HEK293 (cell line): ENCODE measurements around the gene CEP95.

DNA sequence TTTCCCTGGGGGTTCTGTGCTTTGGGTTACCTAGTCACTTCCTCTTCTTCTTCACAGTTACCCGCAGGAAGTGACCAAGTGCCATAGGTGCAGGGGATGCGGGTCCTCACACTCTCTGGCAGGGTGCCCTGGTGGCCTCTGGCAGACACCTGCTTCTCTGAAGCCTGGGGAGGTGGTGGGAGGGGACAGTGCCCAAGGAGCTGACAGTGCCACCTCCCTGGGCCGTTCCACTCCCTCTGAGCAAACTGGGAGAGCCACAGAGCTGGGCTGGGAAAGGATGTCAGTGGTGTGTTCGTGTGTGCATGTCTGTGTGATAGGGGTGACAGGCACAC, 18.2 kb downstream of the SCN4A start:
- PRO-cap: no peak
- RRBS, 2 experiments: no CpG with 5 or more reads among the region's 4 CpGs

DNA sequence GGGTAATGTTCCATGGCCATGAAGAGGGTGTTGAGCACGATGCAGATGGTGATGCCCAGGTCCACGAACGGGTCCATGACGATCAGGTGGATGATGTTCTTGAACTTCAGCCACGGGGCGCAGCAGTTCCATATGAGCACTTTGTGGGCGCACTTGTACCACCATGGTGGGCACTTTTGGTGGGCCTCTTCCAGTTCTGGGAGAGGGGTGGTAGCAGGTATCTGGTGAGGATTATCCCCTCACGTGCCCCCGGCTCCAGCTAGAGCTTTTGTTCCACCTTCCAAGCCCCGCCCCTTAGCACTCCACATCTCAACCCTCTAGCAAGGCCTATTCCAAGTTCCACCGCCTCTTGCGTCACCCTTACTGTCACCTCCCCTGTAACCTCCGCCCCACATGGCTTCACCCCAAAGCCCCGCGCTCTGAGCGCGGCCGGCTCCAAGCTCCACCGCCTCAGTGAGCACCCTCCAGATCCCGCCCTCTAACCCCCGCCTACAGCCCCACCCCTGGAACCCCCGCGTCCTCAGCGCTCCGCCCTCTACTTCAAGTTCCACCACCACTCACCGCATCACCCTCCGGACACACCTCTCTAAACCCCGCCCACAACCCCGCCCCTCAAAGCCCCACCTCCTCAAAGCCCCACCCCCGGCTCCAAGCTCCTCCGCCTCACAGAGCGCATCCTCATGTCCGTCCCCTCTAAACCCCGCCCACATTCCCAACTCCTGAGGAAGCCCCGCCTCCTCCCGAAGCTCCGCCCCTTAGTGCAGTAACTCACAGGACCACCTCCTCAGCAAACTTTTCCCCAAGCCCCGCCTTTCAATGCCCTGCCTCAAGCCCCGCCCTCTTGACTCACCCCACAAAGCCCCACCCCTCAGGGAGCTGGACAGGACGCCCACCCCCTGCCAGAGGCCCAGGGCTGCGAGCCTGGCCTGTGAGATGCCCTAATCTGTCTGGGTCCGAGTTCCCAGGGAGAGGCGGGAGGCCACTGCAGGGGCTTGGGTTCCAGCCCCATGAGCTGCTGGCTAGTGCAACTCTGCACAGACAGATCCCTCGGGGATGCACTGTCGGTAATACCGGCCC, 11.1 kb downstream of the SCN4A start:
- PRO-cap: unidirectional peak, minus-strand start at position 455 of the sequence
- RRBS, 2 experiments: 48 to 57% methylated on average over 4 of the region's 46 CpGs

DNA sequence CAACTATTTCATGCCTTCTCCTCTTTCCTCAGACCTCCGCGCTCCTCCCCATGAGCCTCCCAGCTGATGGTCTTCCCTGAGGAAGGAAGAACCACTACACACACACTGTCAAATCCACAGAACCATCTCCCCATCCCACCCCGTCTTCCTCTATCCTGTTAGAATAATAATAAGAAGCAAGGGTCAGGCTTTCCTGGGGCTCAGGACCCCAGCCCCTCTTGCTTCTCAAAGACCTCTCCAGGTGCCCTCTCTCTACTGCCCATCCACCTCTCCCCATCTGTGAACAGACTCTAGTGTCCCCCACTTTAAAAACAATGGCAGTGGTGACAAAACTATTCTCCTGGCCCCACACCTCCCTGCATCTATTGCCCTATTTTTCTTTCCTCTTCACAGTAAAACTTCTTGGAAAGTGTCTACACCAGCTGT, 3.7 kb upstream of the SCN4A start:
- PRO-cap: no peak
- RRBS, 2 experiments: no CpG with 5 or more reads among the region's 3 CpGs

DNA sequence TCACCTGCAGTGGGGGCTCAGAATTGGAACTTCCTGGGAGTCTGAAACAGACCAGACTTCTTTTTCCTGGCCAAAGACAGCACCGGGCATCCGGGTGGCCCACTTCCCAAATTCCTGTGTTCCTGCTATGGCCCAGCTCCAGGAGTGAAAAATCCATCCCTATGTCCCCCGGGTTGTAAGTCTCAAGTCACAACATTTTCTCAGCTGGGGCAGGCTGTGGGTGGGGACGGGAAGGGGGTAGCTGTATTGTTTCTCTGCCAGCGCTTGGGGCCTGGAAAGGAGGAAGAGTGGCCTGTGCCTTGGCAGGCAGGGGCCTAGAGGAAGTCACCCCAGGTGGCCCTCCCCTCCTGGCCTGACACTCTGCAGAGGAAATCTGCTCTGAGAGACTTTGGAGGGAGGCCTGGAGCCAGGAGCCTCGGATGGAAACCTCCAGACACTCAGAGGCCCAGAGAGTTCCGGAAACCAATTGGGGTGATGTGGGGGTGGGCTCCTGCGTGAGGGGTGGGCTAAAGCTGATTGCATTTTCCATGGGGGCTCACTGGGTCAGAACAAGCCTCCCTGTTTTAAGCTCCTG, 10.6 kb upstream of the SCN4A start:
- PRO-cap: no peak
- RRBS, 2 experiments: 74 to 92% methylated on average over 2 of the region's 8 CpGs

DNA sequence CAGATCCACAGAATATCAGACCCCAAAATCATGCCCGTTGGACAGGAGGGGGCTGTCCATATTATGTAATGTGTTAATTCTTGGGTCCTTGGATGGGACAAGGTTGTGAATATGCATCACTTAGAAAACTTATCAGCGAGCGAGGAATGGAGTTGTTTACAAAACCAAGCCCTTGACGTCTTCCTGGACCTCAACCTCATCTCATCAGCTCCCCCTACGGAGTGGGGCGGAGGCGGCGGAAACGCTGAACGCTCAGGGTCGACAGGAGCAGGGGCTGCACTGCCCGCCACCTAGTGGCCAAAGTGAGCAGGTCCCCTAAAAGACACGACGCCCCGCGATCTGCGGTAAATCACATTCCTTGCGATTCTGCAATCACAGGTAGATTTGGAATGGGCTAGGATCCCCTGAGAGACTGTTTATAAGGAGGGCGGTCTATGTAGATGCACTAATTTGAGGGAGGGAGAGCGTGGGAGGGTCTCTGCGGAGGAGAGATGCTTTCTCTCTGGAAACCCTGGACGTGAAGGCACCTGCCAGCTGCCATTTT, 5.3 kb upstream of the ICAM2 start:
- PRO-cap: bidirectional peak, plus-strand start at position 318 of the sequence, minus-strand start at position 223 of the sequence
- RRBS, 2 experiments: no CpG with 5 or more reads among the region's 22 CpGs

- PRO-cap: no peak
- RRBS, 2 experiments: 16 to 52% methylated on average over 4 of the region's 27 CpGs
These were observed 43.7 kb upstream of the ICAM2 start for GRCh38 chr17:64063794-64064913.

GRCh38 chr17:64085346-64086505, 44.2 kb downstream of the ERN1 start:
- PRO-cap: no peak
- RRBS, 2 experiments: no CpG with 5 or more reads among the region's 8 CpGs

DNA sequence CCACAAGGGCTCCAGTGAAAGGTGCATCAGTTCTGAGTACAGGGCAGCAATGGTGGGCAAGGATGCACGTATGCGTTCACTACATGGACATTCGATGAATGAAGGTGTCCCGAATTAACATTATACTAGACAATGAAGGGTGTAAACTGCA, 17.0 kb upstream of the ERN1 start:
- PRO-cap: no peak
- RRBS, 2 experiments: no CpG with 5 or more reads among the region's 4 CpGs

- PRO-cap: no peak
These were observed 50.9 kb upstream of the TEX2 start for GRCh38 chr17:64313994-64314351.

- PRO-cap: no peak
- RRBS, 2 experiments: no CpG with 5 or more reads among the region's 8 CpGs
These were observed 58.6 kb downstream of the PECAM1 start for GRCh38 chr17:64331909-64332542.

DNA sequence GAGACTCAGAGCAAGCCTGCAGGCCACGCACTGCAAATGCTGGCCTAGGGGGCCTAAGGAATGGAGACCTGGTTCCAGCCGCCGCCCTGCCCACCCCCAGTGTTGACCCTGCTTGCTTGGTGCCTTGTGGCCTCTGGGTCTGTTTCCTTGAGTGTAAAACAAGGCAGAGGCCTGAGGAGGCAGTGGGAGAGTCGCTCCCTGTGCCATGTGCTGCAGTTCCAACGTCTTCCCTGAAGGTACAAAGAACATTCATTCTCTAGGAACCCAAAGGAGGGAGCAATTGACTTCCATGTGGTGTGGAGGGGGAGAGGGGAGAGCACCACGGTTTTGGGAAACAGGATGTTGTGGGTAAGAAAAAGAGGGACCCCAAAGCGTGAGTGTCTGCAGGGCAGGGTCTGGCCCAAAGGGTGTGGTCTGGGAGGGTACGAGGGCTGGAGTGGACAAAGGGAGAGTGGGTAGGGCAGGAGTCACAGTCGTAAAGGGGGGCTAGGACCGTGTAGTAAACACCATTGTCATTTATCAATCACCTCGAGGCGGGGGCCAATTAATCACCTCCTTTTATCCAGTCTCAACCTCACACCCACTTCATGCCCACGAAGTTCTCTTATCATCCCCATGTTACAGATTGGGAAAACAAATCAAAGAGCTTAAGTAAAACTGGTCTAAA, 2.6 kb downstream of the PECAM1 start:
- PRO-cap: no peak
- RRBS, 2 experiments: no CpG with 5 or more reads among the region's 13 CpGs

GRCh38 chr17:64413408-64414029, 22.9 kb upstream of the PECAM1 start:
- PRO-cap: no peak
- RRBS, 2 experiments: no CpG with 5 or more reads among the region's 8 CpGs

DNA sequence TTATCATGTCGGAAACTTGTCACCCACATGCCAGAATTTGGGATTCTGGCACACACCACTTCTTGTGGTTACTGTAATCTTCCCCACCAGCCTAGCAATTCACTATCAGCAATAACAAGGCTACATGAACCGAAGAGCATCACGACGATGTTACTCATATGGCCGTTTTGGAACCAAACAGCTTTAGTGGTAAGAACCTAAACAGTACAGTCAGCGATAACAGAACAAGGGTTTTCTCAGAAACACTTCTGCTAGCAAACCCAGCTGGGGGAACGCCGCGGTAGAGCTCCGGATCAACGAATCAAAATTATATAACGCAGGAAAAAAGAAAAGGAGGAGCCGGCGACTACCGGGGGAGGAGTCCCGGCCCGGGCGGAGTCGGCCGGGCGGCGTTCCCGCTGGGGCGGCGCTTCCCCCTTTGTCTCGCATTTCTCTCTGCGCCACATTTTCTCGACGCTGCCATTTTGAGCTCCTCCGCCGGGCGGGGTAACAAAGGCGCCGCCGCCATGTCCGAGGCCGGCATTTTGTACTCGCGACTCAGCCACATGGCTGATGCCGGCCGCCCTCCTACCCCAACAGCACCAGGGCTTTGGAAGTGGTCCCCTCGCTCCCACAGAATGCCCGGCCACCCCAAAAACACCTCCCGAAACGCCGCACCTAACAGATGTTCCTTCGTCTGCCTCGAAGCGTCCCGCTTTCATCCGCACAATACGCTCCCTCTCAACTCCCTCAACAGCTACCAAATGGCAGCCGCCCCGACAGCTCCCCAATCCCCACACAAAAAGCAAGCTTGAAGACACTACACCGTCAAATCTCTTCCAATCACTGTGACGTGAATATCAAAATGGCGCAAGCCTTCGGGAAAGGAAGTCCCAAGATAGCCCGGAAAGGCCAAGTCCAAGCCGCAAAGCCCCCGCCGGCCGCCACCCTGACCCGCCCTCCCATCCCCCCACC, 723 bp downstream of the DDX5 start:
- PRO-cap: bidirectional peak, plus-strand start at position 519 of the sequence, minus-strand start at position 437 of the sequence
- RRBS, 2 experiments: under 1% methylated on average over 25 of the region's 64 CpGs

GRCh38 chr17:64506956-64507117, at the start of gene CEP95:
Gene CEP95, plus strand, starts transcription at chr17:64506977.
- PRO-cap: no peak
- RRBS, 2 experiments: no CpG with 5 or more reads among the region's 21 CpGs

DNA sequence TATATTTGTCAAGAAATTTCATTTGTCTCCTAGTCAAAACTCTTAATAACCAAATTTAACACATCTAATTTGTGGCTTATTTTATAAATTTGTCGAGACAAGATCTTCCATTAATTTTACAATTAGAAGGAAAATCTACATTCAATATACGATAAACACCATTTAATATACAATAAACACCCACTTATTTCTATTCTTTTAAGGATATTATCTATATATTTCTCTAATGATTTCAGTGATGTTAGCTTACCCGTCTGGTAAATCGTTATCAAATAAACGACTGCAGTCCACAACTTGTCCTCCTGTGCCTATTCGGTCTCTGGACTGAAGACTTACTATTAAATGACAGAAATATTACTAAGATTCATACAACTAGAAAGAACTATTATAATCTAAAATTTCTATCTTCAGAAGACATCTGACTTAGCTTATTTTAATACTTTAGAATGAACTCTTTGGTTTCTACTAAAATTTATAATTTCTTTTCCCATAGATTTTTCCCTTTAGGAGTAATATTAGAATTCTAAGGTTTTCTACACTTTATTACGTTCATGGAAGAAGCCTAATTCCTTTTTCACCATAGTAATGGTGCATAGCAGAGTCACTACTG, 76.2 kb downstream of the SMURF2 start:
- PRO-cap: no peak
- RRBS, 2 experiments: no CpG with 5 or more reads among the region's 7 CpGs

DNA sequence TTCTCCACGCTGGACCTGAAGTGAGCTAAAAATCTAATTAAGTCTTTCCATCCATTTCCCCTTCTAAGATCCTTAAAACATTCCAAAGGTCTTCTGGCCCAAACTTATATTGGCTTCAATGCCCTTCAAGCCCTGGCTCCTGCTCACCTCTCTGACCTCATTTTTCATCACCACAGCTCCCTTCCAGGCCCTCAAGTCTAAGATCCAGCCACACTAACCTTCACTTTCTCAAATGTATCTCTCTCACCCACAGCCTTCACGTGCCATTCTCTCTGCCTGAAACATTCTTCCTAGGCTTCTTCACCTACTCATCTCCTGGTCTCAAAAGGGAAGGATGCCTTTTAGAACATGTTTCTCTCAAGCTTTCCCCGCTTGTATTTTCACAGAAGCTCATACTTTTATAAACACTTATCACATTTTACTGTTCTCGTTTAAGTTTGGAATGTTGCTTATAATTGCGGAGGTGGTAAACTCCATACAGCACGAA, 50.3 kb downstream of the SMURF2 start:
- PRO-cap: no peak
- RRBS, 2 experiments: no CpG with 5 or more reads among the region's 6 CpGs

GRCh38 chr17:64765158-64765680, 103.1 kb upstream of the SMURF2 start:
- PRO-cap: no peak
- RRBS, 2 experiments: no CpG with 5 or more reads among the region's 7 CpGs

DNA sequence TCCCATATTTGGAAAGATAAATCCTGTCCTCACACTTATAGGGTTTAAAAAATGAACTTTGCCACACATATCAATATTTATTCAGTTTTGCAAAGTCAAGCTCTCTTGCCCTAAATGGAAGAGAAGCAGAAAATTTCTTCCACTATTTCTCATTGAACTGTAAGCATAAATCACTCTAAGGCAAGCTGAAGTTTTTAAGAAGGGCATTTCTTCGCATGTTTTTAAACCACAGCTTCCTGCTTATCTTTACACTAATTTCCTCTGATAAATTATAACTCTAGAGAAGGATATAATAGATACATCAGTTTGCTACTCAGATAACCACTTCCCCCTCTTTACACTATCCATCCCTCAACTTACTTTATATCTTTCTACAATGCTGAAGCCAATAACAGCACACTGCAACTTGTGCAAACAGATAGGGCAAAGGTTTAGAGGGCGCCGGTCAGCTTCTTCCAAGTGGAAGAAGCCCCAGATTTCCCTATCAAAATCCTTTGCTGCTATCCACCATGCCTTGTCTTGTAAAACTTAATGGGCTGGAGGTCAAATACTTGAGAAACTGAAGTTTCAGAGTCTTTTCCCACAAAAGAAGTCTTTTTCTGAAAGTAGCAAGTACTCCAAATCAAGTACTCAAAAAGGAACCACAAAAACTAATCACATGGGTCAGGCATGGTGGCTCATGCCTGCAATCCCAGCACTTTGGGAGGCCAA, 49.8 kb upstream of the LRRC37A3 start:
- PRO-cap: no peak
- RRBS, 2 experiments: no CpG with 5 or more reads among the region's 3 CpGs

DNA sequence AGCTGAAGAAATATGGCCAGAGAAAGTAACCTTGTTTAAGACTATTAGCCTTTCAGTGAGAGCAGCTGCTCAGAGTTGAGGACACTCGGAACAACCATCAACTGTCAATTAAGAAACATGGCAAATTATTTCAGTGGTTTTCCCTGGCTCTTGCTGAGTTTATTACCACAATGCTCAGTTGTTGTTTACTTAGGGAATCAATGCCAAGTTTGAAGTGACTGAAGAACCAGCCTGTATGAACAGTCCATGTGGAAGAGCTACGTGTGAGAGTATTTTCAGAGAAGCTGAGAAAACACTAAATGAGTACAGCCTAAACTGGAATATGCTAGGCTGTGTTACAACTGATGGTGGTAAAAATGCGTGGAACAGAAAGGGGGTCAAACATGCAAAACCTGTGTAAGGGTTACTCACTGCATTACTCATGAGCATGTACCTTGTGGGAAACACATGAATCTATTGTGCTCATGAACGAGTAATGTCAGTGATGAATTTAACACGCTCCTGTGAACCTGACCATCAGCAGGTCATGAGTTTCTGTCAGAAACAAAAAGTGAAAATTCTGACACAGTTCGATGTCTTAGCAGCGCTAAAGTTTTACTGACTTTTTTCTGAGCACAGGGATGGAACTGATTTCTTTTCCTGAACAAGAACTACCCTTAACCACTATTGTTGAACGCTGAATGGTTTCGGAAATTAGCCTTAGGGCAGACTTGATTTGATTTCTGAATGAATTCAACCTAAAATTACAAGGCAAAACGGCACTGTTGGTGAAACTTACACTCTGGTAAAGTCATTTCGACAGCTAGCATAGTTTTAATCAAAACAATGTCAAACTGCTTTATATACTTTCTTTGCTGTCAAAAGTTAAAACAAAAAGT, 33.5 kb downstream of the GNA13 start:
- PRO-cap: no peak
- RRBS, 2 experiments: no CpG with 5 or more reads among the region's 11 CpGs

- PRO-cap: no peak
- RRBS, 2 experiments: no CpG with 5 or more reads among the region's 2 CpGs
These were observed 21.4 kb downstream of the GNA13 start for GRCh38 chr17:65035119-65035572.